Islet of Langerhans (tissue), 1 donor: ENCODE measurements around a stretch of chrX.

DNA sequence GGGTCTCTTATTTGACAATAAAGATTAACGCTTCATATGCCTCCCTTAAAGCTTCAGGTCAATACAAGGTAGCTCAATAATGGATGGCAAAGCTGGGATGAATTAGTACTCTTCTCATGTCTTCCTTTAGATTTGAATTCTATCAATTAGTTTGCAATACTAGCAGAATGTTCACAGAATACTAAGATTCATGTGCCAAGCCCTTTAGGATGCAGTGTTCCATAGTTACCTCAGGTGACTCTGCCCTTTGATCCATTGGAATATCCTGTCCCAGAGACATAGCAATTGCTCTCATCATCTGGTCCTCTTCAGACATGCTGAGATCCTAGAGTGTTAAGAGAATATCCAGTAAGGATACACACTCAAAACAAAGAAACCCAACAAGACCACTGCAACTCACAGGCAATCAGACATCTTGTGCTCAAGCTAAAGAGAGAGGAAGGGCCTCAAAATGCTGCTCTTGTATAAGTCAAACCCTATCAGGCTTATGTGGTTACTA lies 96.3 kb downstream of the HUWE1 start:
- RRBS, result no CpG with 5 or more reads among the region's 1 CpG

DNA sequence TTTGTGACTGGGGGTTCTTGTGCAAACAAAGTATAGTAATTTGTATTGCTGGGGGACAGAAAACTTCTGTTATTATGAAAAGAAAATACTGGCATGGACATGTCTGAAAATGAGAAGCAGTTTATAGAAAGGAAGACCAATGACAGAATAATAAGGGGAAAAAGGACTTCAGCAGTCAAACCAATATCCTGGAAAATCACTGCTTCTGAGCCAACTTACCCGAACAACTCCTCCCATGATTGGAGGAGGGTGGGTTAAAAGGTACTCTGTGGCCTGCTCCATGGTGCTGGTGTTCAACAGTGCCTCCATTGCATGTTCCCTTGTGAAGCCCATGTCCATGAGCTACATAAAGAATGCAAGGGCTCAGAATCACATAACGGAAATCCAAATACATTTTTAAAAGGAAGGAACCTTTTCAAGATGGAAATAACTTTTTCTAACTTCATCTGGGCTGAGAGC lies 95.7 kb downstream of the HUWE1 start:
- RRBS, result no CpG with 5 or more reads among the region's 2 CpGs

DNA sequence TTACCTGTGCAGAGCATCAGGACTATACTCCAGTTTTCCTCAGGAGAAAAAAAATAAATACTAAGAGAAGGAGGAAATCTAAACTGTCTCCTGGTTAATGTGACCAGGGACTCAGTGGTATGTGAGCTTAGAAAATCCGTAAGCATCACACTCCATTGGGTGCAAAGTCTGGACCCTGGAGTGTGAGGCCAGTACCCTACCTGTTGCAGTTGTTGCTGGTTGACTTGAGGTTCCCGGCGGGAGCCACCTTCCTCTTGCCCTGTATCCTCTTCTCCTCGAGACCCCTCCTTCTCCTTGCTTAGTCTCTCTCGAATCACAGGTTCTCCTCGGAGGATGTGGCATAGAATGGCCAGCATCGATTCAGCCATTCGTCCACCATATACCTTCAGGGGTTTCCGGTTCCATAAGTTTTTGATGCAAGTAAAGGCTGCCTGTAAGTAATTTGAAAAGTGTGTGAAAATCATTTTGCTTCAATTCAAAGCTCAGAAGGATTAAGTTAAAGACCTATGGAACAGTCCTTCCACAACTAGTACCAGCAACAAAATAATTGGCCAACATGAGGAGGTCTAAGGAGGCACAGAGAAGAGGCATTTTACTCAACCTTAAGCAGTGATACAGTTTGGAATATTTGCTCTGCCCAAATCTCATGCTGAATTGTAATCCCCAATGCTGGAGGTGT lies 94.2 kb downstream of the HUWE1 start:
- RRBS, result no CpG with 5 or more reads among the region's 9 CpGs

DNA sequence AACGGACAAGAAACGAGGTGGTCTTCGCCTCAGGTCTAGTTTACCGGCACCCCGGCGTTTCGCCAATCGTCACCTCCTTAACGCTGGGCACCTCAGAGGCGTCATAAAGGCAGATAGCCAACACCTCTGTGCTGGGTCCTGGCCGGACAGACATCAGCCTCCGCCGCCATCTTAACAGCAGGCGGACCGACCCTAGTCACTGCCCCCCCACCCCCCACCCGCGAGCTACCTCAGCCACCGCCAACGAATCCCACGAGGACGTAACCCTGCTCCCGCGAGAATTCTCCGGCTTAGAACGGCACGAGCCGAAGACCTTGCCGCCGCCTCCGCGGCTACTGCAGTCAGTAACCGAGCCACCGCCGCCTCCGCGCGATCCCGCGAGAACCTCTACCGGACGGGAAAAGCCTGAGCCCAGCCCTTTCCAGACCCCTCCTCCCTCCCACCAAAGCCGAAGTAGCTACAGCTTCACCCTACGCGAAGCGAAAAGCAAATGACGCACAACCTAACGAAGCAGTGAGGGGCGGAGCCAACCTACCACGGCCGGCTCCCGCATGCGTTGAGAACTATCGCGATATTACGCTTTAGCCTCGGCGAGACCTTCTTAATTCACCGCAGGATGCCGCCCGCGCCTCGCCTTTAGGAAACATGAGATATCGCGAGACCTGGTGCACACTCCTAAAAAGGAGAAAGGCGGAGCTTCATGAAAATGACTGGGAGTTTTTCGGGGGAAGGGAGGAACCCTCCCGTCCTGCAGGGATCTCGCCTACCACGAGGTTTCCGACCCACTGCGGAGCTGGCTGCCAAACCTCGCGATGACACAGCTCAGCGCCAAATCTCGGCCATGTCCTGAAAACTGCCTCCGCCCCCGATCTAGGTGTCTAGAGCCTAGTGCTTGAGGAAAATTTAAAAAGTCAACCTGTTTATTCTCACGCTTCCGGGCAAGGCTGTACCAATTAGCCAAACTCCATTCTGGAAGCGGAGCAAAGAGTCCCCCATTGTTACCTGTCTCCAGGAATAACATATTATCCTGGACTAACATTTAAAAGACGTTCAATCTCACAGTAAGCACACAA lies 2.5 kb downstream of the HUWE1 start:
- RRBS, result 7% methylated on average over 14 of the region's 81 CpGs

DNA sequence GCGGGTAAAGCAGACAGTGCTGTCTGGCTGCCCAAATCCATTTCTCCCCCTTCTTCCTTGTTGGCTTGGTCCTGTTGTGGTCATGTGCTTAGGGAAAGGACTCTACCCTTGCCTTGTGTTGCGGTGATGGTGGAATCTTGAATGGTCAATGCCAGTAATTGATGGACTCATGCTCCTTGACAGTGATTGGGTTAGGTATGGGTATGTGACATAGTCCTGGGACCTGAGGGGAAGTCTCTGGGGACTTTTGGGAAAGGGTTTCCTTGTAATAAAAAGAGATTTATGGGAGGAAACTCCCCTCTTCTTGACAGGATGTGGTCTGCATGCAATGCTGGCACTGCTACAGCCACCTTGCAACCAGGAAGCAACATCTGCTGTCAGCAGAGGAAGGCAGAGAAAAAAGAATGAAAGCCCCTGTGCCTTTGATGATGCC lies 29.9 kb upstream of the HUWE1 start:
- RRBS, result no CpG with 5 or more reads among the region's 2 CpGs

- RRBS, result no CpG with 5 or more reads among the region's 3 CpGs
Measured at GRCh38 chrX:53745346-53745579, 58.7 kb upstream of the HUWE1 start.

DNA sequence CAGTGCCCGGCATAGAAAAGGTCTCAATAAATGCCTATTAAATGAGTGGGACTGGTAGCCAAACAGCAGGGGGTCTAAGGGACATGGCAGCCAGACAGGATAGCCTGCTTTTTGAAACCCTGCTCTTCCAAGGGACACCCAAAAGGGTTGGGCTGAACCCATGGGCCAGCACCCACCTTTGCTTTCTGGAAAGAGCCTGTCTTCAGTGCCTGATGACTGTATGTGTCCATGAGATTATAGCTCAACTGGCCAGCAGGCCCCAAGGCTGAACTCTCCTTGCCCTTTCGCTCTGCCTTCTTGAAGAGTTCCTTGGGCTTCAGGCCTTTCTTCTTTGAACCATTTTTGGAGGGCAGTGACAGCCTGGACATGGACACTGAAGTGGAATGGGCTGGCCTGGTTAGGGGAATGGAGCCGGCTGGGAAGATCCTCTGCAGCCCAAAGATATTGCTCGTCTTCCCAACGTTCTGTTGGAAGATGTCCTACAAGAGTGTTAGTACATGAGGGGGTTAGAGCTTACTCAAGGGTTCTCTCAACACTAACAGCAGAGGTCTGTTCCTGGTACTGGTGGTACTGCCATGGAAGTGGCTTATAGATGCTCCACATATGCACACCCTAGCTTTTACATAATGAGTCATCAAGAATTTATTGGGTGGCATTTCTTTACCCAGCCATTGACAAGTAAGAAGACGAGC lies 50.7 kb downstream of the PHF8 start:
- RRBS, result no CpG with 5 or more reads among the region's 6 CpGs

DNA sequence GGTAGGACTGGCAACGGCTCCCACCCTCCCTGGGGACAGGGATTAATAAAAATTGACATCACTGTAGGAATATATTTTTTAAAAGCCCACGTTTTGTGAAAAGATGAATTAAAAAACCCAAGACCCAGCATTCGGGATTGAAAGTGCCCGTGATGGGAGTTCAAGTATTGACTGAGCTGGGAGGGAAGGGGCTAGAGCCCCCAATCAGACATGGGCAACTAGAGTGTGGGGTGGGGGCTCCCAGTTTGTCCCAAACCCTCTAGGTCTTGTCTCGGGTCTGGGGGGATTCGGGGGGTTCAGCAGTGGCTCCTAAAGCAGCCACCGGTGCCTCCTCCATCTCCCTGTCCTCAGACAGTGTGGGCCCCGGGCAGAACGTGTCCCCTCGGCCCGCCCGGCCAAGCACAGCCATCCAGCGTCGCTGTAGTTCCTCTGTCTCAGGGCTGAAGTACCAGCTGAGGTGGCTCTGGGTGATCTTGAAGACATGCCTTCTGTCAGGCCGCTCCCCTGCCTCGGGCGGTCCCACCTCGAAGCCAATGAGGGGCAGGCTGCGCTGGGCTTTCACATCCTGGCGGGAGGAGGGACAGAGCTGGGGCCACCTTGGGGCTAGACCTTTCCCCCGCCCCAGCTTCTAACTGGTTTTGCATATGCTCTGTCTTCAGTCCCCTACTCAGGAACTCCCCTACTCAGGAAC lies 5.8 kb downstream of the TSR2 start:
- RRBS, result 80% methylated on average over 1 of the region's 21 CpGs

DNA sequence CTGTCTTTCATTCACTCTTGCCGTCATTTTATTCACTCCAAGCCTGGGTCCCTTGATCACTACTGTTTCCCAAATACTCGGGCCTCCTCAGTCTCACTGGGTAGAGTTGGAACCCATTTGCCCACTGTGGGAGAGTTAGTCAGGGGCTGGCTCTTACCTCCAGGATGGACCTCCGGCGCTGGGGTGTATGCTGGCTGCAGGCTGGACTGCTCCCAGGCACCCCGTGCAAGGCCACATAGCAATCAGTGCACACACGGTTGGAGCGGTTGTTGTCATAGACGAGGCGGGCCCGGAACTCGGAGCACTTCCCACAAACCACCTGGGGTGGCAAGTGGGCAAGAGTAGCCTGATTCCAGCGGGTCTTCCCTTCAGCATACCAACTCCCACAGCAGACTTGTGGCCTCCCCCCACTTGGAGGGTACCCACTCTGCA lies 8.5 kb downstream of the TSR2 start:
- RRBS, result no CpG with 5 or more reads among the region's 12 CpGs

GRCh38 chrX:54469976-54470569 lies 26.0 kb downstream of the FGD1 start:
- RRBS, result no CpG with 5 or more reads among the region's 18 CpGs

GRCh38 chrX:54641379-54641840 lies 111.4 kb downstream of the GNL3L start:
- RRBS, result no CpG with 5 or more reads among the region's 1 CpG

DNA sequence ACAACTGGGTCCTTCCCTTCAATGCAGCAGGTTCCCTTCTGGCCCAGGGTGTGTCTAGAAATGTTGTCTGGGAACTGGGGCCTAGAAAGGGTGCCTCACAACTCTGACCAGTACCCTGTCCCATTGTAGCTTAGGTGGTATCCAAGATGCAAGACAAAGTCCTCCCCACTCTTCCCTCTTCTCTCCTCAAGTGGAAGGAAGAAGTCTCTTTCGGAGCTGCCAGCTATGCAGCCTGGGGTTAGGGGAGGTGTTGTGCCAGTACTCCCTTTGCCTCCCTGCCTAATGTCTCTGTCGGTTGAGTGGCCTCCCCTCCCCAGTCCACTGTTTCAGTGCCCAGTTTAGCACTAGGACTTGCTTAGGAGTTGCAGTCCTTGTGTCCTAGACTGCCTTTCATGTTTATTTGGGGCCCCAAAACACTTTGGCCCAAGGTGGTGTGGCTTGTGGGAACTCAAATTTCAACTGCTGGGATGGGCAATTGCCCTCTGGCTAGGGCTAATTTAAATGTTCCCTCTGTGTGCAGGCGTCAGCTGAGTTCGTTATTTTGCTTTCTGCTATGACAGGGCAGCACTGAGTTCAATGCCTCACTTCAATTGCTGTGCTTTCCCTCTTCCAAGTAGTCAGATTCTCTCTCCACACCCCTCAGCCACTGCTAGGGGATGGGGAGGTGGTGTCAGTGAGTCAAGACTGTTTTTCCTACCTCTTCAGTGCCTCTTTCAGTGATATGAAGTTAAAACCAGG lies 51.3 kb downstream of the ITIH6 start:
- RRBS, result no CpG with 5 or more reads among the region's 4 CpGs

GRCh38 chrX:54994613-54995507 lies 872 bp upstream of the PFKFB1 start:
- RRBS, result no CpG with 5 or more reads among the region's 7 CpGs

GRCh38 chrX:55088644-55088879 lies 256 bp upstream of the PAGE2 start:
- RRBS, result no CpG with 5 or more reads among the region's 6 CpGs

DNA sequence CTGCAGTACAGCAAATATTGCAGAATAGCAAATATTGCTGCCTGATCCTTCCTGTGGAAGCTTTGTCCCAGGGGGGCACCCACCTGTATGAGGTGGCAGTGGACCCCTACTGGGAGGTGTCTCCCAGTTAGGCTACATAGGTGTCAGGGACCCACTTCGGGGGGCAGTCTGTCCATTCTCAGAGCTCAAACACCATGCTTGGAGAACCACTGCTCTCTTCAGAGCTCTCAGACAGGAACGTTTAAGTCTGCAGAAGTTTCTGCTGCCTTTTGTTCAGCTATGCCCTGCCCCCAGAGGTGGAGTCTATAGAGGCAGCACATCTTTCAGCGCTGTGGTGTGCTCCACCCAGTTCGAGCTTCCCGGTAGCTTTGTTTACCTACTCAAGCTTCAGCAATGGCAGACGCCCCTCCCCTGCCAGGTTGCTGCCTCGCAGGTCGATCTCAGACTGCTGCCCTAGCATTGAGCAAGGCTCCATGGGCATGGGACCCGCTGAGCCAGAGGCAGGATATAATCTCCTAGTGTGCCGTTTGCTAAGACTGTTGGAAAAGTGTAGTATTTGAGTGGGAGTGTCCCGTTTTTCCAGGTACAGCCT lies 29.0 kb upstream of the RRAGB start:
- RRBS, result no CpG with 5 or more reads among the region's 11 CpGs

- RRBS, result no CpG with 5 or more reads among the region's 4 CpGs
Measured at GRCh38 chrX:56562914-56563278, 531 bp upstream of the UBQLN2 start.

- RRBS, result no CpG with 5 or more reads among the region's 9 CpGs
Measured at GRCh38 chrX:56763857-56764180, 34.8 kb downstream of the NBDY start.

DNA sequence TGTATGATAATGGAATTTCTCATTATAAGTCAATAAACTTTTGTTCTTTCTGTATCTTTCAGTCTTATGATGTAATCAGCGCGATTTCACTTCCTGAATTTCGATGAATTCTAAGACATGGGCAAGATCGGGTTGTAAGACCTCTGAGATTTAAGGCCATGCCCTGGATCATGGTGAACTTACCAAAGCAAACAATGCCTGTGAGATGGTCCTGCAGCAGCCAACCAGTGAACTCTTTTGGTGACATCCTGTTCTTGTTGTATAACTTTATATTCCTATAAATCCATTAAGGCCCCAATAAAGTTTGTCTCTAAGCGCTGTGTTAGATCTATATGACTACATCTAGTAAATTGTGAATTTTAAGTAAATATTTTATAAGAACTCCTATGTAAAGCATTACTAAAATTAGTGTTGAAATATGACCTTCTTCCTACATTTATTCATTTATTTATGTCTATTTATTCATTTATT lies 88.2 kb downstream of the NBDY start:
- RRBS, result no CpG with 5 or more reads among the region's 5 CpGs

DNA sequence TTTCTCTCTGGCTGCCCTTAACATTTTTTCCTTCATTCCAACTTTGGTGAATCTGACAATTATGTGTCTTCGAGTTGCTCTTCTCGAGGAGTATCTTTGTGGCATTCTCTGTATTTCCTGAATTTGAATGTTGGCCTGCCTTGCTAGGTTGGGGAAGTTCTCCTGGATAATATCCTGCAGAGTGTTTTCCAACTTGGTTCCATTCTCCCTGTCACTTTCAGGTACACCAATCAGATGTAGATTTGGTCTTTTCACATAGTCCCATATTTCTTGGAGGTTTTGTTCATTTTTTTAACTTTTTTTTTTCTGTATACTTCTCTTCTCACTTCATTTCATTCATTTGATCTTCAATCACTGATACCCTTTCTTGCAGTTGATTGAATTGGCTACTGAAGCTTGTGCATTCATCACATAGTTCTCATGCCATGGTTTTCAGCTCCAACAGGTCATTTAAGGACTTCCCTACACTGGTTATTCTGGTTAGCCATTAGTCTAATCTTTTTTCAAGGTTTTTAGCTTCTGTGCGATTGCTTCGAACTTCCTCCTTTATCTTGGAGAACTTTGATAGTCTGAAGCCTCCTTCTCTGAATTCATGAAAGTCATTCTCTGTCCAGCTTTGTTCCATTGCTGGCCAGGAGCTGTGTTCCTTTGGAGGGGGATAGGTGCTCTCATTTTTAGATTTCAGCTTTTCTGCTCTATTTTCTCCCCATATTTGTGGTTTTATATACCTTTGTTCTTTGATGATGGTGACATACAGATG lies 31.8 kb downstream of the SPIN2B start:
- RRBS, result no CpG with 5 or more reads among the region's 4 CpGs

GRCh38 chrX:64205816-64206514 lies 457 bp upstream of the AMER1 start:
- RRBS, result 7% methylated on average over 17 of the region's 43 CpGs